A172 (cell line): ENCODE results near the gene TAAR6.

DNA sequence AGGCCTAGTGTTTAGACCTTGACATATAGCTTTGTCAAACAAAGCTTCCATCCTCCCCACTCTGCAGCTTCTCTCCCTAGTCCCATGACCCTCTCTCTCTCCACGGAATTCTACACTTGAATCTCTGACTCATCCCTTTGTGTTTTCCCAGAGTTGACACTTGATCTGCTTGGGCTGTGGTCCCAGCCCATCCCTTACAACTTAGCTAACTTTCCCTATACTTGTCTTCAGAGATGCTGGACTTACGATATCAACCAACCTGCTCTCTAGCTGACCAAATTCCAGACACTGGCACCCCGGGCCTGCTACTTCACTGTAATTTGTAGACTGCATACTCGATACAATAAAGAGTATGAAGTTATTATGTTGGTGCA, 34.7 kb upstream of the ARHGAP18 start:
- RAMPAGE, long total RNA: no peak

GRCh38 chr6:129775083-129775482, 65.1 kb upstream of the ARHGAP18 start:
- RAMPAGE, long total RNA: no peak

DNA sequence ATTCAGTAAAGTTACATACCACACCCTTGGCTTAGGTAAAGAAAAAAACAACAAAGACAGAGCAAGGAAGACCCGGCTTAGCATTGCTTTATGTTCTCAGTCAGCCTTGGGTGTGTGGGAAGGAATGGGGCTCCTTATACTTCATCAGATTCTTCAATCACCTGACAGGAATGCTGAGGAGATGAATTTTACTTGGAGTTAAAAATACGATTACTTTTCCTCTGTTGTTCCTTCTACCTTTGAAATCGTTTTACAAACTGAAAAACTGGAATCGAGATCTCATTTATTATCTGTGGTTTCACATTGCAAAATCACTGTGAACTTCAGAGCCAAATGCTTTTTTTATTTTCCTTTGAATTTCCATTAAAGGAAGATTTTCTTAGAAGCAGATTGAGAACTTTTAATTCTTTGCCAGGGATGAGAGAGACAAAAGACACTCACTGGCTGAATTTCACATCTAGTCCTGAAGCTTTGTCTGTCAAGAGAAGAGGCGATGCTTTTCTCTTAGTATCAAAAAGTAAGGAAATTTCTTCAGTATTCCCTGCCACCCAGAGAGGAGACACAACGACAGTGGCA, 141.7 kb downstream of the TMEM200A start:
- RAMPAGE, long total RNA: no peak

- RAMPAGE, long total RNA: no peak
Measured at GRCh38 chr6:130853427-130853798, 26.2 kb downstream of the SMLR1 start.

DNA sequence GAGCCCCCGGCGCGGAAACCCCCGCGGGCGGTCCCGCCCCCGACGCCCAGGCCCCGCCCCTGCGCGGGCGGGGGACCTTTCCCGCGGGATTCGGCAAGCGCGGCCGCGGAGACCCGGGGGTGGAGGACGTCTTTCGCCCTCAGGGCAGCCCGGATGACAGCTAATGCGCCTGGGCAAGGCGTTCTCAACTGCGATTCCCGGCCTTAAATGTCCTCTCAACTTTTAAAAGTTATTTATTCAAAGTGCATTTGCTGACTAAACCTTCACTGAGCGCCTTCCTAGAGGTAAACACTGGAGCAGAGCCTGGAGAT, 243 bp upstream of the EPB41L2 start:
- RAMPAGE, long total RNA: no peak

DNA sequence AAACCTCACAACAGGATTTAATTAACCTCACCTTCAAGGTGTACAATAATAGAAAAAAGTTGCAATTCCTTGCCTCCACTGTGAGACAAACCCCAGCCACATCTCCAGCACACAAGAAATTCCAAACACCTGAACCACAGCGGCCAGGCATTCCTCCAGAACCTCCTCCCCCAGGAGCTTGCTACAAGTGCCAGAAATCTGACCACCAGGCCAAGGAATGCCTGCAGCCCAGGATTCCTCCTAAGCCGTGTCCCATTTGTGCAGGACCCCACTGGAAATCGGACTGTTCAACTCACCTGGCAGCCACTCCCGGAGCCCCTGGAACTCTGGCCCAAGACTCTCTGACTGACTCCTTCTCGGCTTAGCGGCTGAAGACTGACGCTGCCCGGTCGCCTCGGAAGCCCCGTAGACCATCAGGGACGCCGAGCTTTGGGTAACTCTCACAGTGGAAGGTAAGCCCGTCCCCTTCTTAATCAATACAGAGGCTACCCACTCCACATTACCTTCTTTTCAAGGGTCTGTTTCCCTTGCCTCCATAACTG, 190.3 kb downstream of the AKAP7 start:
- RAMPAGE, long total RNA: no peak

GRCh38 chr6:131551706-131552248, 21.2 kb upstream of the ARG1 start:
- RAMPAGE, long total RNA: no peak

GRCh38 chr6:131949567-131949691, 1.7 kb downstream of the CCN2 start:
- RAMPAGE, long total RNA: no peak

DNA sequence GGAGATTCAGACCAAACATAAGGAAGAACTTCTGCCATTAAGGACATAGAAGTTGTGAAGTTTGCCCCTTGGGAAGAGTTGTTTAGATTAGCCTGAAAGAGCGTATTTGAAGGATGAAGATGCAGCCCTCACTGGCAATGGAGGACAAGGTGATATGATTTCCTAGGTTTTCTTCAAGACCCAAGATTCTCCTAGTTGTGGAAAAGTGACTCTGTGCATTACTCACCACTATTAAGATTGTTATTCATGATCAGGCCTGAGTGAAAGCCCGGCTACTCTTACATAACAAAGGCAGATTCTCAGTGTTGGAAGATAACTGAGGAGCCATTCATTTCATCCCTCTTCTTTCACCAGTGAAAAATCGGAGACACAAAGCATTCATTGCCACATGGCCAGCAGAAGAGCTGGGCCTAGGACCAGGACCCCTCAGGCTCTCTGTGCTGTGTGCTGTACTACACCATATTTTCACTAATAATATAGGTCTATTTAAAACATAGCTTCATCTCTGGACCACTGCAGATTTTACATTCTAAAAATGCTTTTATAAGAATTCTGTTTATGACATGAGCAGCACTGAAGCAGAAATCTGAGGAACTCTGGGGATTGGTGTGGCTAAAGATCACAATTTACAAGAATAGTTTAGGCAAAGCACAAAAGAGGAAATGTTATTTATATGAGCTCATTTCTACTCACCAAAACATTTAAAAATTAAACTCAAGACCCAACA, 181.8 kb upstream of the CCN2 start:
- RAMPAGE, long total RNA: no peak

DNA sequence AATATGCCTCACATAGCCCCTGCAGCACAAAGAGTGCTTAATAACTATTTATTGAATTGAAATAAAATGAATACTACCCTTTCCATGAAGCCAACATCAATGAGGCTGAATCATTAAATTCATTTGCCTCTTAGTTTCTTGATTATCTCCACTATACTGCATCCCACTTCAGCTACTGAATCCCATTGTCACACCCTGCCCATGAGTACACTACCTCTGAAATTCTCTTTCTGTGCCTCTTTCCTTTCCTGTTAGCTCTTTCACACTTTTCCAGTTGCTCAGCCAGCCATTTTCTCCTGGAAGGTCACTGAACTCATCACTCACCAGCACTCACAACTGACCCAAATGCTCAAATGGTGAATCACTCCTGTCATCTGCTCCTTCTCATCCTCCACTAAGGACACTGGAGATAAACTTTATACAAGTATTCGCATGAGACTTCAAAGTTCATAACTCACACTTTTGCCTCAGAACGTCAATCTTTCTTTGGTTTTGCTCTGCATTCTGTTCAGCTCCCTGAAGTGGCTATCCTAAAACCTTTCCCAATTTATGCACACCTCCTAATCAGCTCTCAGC, 67.1 kb downstream of the MOXD1 start:
- RAMPAGE, long total RNA: no peak

DNA sequence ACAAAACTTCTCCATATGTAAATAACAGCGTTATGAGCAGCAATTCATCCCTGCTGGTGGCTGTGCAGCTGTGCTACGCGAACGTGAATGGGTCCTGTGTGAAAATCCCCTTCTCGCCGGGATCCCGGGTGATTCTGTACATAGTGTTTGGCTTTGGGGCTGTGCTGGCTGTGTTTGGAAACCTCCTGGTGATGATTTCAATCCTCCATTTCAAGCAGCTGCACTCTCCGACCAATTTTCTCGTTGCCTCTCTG, at the start of gene TAAR6:
TSS of gene TAAR6 (plus strand) at position 33 of the 254 bp plus-strand sequence.
- RAMPAGE, long total RNA: no peak

GRCh38 chr6:132734279-132735265, 20.7 kb upstream of the VNN1 start:
- RAMPAGE, long total RNA: no peak

- RAMPAGE, long total RNA: no peak
Measured at GRCh38 chr6:132816923-132817351, 2.6 kb downstream of the RPS12 start.

DNA sequence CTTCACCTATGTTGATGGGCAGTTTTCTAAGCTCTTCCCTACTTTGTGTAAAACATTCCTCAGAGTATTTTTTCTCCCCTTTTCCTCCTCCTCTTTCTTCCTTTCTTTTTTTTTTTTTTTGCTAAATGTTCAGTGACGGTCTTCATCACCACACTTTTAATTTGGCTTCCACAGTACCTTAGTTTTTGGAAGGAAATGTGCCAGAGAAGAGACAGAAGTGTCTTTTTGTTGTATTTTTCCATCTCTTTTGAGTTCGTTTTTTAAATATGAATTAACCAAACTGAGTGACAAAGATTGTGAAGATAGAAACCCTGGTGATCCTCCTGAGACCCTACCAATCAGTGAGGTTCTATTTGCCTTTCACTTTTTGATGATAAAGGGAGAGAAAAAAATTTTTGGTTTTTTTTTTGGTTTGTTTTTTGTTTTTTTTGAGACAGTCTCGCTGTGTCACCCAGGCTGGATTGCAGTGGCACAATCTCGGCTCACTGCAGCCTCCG, 7.1 kb downstream of the RPS12 start:
- RAMPAGE, long total RNA: no peak

DNA sequence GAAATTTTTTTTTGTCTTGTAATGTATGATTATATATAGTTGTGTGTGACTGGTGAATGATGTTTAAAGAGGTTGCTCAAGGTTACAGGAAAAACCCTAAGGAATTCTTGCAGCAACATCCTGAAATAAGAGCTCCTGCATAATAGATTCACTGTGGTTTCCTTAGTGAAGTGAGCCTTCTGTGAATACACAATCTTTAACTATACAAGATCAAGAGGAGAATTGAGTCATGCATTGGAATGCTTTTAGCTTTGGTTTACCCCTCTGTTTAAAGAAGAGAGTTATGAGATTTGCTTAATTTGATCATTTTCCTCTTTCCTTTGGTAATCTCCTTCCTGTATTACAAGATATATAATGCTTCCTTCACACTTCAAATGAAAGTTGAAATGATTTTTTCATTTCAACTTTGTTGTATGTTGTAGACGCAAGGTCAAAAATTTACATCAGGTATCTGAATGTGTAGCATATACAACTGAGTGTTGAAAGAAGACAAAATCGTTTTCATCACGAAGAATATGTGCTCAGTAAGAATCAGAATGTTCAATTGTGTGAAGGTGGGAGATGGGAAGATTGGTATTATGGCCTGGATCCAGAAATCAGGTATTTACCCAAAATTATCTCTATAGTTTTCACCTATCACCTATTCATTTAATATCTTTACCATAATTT, 141.4 kb upstream of the EYA4 start:
- RAMPAGE, long total RNA: no peak

GRCh38 chr6:133130655-133131470, 110.3 kb upstream of the EYA4 start:
- RAMPAGE, long total RNA: no peak

DNA sequence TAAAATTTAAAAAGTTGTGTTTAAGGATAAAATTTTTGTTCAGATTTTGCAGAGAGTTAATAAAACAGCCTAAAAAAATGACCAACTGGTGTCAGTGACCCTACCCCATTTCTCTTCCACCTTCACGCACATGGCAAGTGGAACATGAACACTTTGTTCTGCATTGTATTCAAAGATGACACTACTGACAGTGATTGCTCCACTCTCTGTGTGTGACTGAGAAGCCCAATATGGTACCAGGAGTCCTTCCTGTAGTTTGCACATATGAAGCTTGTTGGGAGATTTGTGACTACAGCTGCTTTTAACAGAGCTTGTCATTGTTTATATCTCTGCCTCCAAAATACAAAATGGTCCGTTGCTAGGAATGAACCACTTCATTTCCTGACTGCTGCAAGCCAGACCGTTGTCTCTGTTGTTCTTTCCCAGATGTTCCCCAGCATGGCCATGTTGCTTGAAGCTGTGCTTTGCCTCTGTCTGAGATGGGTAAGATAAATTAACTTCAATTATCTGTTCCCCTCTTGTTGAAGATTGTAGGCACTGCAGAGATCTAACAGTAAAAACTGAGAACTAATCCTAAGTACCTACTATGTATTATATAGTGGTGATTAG, 140.2 kb upstream of the TCF21 start:
- RAMPAGE, long total RNA: no peak

DNA sequence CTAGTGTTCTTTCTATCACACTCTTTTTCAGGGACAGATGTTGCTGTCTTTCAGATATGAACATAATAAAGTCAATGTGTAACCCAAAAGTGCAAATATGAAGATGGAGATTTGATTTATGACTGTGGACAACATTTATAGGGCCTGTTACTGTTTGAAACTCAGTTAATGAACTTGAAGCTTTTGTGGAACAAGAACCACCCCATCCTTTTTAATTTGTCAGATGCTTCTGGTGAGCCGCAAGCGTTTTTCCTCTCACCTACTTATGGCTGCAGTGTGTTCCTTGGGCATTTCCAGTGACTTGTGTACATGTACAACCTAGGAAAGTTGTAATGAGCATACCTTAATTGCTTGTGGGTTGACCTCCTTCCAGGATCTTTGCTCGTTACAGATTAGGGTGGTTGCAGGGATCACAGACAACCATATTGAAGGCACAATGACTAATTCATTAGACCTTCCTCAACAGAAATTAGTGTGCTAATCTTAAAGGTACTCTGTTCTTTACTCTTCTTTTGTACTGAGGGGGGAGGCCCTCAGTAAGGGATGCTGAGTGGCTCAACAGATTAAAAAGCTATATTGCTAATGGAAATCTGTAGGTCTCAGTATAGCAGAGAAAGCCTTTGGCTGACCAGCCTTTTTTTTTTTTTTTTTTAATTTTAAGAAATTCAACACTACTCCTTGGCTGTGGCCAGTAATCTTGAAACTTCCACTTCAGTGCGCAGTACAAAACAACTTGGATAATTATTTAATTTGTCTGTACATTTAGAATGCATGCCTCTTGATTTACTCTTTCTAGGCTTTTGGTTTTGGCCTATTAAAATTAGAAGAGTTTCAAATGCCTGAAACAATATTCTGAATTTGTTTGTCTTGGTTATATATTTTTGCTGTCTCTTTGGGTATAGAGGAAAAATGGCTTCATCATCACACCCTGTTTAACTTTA, 7.0 kb downstream of the TBPL1 start:
- RAMPAGE, long total RNA: no peak

GRCh38 chr6:134172551-134173701, 120.5 kb upstream of the SLC2A12 start:
- RAMPAGE, long total RNA: no peak

DNA sequence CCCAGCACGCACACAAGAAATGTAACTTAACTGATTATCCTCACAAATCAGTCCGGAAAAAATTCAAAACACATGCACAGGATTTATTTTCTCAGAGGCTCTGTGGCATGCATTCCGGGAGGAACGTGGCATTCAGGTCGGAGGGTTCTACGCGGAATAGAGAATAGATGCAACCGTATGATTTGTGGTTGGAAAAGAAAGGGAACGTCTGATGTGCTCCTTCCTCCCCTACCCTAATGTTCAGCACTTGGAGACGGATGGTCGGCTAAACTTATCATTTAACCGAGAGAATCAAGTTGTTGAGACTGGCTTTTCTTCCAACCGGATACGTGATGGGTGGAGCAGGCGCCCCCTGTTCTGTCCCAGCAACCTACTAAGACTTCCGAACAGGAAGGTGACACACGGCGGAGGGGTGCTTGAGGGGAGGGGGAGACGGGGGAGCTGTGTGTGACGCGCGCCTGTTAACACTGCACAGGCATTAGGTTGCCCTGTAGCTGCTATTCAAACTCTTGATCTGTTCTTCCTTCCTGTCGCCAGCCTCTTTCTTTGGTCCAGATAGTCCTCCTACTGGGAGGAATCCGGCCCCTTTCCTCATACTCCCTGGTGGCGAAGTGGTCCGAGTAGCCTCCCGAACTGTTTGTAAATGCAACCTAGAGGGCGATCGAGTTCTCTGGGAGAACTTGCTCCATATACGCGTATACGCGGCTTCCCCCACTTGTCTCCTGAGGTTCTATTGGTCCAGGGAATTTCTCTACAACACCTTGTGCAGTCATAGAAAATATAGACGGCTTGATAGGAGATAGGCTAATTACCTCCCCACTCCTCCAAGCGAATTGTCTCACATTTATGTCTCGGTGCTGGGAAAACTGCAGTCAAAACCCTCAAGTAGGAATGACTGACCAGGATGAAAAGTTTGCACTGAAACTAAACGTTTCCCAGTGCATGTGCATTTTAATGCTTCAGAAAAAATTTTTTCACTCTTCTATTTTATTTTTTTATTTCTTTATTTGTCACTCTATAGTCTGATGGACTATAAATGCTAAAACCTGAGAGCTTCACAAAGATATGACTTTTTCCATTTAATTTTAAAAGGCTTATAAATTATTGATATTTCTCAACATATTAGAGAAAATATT, 125.9 kb upstream of the SLC2A12 start:
- RAMPAGE, long total RNA: no peak